Tongue (tissue), 2 donors: ENCODE results near the gene ILVBL.

- RAMPAGE, long total RNA = no peak
Observed at GRCh38 chr19:14408238-14409008, 10.7 kb downstream of the DDX39A start.

GRCh38 chr19:14451557-14452026 lies 18.5 kb downstream of the PKN1 start:
- RAMPAGE, long total RNA = no peak

GRCh38 chr19:14496700-14497052 lies 749 bp upstream of the GIPC1 start:
- RAMPAGE, long total RNA = no peak

DNA sequence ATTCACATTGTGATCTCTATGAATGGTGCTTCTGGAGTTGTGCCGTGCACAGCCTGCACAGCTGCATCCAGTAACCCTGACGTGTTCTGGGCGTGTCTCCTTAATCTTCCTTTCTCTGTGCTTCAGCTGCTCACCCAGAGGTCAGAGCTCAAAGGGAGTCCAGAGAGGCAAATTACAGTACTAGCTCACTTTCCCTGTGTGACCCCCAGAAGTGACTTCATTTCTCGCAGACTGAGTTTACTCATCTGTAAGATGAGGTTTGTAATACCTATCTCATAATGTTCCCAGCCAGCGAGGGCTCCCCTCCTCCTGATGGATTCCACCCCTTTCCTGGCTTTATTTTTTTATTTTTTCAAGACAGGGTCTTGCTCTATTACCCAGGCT lies 2.5 kb upstream of the NDUFB7 start:
- RAMPAGE, long total RNA = no peak

- RAMPAGE, long total RNA = no peak
Observed at GRCh38 chr19:14603995-14604585, 21.2 kb downstream of the CLEC17A start.

DNA sequence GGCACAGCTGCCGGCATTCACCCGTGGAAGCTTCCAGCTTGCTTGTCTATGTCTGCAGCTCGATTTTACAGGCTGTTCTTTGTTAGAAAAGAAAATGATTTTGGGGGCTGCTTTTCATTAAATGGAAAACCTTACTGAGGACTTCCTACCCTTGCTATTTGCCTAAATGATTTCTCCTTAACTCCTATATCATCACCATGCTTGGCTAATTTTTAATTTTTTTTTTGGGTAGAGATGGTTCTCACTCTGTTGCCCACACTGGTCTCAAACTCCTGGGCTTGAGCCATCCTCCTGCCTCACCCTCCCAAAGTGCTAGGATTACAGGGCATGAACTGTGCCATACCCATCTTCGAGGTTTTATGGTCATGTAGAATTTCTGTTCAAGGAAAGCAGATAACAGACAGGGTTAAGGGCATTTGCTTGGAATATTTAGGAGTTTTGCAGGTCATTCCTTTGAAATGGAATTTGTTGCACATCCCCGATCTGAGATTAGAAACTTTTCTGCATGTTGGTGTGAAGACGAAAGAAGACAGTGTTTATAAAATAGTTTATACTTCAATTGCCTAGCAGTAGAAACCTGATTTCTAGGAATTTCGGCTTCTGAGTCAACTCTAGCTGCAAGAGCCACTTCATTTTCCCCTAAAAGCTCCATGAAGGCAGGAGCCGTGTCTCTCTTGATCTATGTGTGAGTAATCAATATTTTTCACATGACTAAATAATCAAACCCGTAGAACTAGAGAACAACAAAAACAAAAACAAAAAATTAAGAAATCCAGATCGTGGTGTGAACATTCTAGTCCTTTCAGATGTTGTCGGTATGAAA lies 43.1 kb downstream of the ADGRE2 start:
- RAMPAGE, long total RNA = no peak

DNA sequence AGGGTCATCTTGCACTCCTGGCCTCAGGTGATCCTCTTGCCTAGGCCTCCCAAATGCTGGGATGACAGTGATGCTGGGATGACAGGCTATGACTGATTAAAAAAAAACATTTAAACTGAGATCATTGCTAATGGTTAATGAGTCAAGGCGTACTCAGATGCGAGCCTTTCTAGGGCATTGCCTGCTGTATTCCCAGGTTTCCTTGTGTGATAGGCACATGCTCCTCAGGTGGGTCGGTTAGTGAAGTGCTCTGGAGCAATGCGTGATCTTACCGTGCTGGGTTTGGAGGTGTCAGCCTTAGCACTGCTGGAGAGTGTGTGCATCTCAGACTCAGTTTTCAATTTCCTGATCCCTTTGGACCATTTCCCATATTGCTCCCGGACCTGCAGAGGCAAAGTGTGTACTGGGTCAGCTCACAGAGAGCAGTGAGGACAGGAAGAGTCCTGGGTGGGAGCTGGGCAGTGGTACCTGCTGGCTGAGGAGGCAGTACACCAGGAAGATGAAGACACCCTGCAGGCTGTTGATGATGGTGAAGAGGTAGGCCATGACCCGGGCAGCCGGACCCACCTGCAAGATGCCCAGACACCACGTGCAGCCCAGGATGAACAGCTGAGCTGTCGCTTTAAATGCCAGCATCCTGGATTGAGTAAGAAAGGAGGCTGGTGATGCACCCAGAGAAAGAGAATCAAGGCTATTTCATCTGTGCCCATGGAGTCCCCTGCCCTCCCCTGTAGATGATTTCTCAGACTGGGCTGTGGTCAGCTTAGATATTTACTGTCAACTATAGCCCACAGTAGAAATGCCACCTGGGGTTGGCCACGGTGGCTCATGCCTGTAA lies 35.0 kb downstream of the ADGRE2 start:
- RAMPAGE, long total RNA = no peak

- RAMPAGE, long total RNA = no peak
Observed at GRCh38 chr19:14763523-14764334, 14.6 kb downstream of the ADGRE2 start.

- RAMPAGE, long total RNA = no peak
Observed at GRCh38 chr19:14785061-14785673, 6.8 kb upstream of the ADGRE2 start.

DNA sequence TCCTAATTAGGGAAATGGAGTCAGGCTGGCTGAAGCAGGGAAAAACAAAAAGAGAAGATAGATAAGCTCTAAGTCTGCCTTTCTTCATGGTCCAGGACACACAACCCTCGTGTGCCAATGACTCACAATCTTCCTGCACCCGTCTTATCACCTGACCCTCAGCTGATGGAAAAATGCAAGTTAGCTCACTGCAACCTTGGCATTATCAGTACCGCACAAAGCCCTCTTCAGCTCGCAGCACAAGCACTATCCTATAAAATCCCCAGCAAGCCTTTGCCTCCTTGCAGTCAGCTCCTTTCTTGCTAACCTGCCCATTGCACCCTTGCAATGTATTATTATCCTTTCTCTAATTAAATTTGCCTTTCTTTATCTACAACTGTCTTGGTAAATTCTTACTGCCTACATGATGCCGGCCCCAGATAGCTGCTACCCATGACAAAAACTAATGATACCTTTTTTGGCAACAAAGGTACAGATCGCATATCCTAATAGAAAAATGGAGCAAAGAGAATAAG lies 4.2 kb downstream of the OR7A5 start:
- RAMPAGE, long total RNA = no peak

DNA sequence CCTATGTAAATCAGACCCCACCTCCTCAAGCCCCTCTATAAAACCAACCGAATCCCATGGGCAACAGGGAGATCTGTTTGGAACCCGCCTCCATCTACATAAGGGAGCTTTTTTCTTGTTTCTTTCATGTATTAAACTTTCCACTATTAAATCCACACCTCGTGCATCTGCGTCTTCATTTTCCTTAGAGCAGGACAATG lies 2.6 kb upstream of the OR7A5 start:
- RAMPAGE, long total RNA = no peak

DNA sequence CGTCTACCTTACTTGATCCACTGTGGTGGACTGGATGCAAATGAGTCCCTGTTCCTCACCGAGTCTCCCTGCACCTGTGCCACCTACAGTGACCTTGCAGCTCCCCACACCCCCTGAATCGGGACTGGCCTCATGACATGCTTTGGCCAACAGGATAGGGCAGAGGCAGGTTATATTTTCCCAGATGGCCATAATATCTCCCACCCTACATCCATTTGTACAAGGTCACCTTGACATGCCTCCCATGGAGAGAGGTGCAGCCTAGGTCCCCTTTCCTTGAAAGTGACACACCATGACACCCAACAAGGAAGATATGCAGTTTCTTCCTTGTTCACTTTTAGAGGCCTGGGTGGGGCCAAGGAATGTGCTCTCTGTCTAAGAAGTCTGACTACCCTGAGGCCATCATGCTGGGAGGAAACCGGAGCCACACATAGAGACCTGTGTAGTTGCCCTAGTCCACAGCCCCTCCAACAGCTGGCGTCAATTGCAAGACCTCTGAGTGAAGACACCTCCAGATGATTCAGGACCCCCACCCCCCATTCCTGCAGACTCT lies 7.5 kb downstream of the ILVBL start:
- RAMPAGE, long total RNA = no peak

DNA sequence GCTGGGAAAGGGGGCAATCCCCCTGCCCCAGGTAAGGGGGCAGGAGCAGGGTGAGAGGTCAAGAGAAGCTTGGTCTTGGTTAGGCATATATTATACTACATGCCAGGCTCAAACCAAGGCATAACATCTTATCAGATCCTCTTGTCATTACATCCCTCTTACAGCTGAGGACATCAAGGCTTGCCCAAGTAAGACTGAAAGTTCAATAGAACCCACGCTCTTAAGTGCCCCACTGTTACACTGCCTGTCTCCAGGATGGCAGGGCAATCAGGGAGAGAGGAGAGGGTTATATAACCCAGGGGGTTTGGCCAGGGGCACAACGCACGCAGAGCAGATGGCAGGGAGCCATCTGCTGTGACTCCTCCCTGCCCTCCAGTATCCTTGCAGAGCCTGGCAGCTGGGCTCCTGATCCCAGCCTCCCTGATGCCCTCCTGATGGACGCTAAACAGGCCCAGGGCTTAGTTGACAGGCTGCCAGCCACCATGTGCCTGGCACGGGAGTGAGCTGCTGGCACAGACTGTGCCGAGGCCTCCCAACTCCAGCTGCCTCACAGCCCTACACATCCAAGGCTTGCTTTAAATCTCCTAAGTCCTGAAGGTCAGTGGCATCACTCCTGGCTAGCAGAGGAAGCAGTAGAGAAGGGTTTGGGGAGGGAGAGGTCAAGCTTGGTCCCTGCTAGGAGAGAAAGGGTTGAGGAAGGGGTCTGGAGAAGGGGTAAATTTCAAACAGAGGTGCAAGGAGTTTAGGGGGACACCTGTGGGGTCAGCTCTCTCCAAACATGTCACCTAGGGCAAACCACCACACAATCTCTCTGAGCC lies 1.7 kb downstream of the ILVBL start:
- RAMPAGE, long total RNA = no peak

GRCh38 chr19:15124908-15125848 lies at the start of gene ILVBL:
TSS of gene ILVBL (minus strand) at chr19:15125786.
- RAMPAGE, long total RNA = no peak

DNA sequence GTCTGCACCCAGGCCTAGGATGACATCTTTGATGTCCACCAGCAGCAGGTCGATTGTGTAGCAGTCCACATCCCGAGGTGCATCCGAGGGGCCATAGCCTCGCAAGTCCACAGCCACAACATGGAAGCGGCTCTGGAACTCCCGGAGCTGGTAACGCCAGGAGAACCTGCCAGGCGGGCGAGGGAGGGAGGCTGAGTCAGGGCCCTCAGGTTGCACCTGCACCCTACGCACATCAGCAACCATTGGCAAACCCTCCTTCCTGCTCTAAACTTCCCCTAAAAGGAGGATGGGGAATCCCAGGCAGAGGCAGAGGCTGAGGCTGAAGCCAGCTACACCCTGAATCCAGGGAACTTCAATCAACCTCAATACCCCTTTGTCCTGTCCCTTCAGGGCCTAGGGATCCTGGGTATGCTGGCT lies 1.0 kb downstream of the EPHX3 start:
- RAMPAGE, long total RNA = no peak

- RAMPAGE, long total RNA = no peak
Observed at GRCh38 chr19:15563325-15563861, 51.6 kb upstream of the CYP4F8 start.

GRCh38 chr19:15779799-15780367 lies 7.6 kb upstream of the OR10H5 start:
- RAMPAGE, long total RNA = no peak

DNA sequence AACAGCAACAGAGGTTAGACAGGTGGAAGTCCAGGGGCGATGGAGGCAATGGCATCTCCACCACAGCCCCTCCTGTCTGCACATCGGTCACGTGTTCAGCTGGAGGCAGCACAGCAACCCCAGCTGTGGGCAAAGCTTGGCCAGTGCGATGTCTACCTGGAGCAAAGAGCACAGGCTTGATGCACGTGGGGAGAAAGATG lies 4.4 kb downstream of the CYP4F2 start:
- RAMPAGE, long total RNA = no peak

- RAMPAGE, long total RNA = no peak
Observed at GRCh38 chr19:16014765-16015826, 61.2 kb upstream of the TPM4 start.

DNA sequence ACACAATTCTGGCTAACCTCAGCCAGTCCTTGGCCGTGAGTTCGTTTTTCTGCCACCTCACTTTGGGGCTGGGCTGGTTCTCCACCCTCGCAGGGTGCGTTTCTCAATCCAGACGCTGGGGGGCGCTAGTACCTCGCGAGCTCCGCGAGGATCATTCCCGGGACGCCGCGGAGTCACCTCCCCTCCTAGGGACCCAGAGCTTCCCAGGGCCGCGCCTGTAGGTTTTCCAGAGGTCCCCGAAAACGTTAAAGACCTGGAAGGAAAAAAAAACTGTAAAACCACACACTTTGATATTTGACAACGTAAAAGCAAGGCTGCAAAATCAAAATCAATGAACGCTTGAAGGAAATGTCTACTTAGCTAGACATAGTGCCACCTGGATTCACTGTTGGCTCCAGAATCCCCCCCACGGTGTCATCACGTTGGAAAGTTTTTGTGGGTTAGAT lies 34.7 kb upstream of the TPM4 start:
- RAMPAGE, long total RNA = no peak